Neural progenitor cell (in vitro differentiated cells): ENCODE results near the genes PDPK1, SRRM2 and ZNF213.

- RAMPAGE, long total RNA: no peak
Observed at GRCh38 chr16:2473283-2474572, 1.2 kb upstream of the TBC1D24 start.

- RAMPAGE, long total RNA: no peak
Observed at GRCh38 chr16:2537299-2538350, at the start of gene PDPK1. Gene PDPK1, plus strand, starts transcription at chr16:2538021.

DNA sequence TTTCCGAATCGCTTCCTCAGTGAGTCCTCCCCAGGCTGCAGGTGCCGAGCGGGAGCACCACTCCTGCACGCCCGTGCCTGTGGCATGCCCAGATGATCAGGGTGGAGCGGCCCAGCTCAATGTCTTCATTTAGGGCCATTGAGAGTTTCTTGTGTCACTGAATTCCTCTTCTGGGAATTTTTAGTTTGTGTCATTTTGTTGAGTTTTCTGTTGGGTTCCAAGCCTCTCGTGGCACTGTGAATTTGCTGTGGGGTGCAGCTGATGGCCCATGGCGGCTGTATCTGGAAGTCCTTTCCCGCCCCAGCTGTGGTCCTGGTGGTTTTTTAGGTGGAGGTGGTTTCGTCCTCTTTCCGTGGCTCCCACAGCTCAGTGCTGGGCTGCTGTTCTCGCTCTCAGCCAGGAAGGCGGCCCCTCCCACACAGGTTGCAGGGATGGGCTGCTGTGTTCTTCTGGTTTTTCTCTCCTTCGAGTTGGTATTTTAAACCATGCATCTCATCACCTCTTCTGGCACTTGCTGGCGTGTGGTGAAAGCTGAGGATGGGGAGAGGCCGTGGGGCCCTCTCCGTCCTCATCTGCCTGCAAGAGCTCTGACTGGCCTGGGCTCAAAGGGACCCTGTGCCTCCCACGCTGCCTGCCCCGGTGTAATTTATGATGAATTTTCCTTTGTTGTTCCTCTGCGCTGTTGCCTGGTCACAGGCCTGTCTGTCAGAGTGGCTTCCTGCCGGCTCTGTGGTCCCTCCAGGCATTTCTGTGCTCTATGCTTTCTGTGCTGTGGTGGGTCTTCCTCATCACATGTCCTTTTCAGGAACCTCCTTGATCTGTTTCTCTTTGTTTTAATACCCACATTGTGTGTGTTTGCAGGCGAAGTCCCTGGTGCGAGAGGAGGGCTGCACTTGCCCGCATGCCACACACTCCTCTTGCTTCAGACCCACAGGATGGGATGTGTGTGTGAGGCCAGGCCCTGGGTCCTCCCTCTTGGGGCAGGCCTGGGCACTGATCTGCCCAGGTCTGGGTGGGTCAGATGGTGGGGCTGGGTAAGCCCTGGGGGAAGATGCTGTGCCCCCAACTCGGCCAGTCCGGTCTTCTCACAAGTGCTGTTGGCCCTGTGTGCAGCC, 55.6 kb downstream of the PDPK1 start:
- RAMPAGE, long total RNA: no peak

- RAMPAGE, long total RNA: no peak
Observed at GRCh38 chr16:2663658-2663959, 18.7 kb upstream of the KCTD5 start.

GRCh38 chr16:2674492-2674981, 7.8 kb upstream of the KCTD5 start:
- RAMPAGE, long total RNA: no peak

DNA sequence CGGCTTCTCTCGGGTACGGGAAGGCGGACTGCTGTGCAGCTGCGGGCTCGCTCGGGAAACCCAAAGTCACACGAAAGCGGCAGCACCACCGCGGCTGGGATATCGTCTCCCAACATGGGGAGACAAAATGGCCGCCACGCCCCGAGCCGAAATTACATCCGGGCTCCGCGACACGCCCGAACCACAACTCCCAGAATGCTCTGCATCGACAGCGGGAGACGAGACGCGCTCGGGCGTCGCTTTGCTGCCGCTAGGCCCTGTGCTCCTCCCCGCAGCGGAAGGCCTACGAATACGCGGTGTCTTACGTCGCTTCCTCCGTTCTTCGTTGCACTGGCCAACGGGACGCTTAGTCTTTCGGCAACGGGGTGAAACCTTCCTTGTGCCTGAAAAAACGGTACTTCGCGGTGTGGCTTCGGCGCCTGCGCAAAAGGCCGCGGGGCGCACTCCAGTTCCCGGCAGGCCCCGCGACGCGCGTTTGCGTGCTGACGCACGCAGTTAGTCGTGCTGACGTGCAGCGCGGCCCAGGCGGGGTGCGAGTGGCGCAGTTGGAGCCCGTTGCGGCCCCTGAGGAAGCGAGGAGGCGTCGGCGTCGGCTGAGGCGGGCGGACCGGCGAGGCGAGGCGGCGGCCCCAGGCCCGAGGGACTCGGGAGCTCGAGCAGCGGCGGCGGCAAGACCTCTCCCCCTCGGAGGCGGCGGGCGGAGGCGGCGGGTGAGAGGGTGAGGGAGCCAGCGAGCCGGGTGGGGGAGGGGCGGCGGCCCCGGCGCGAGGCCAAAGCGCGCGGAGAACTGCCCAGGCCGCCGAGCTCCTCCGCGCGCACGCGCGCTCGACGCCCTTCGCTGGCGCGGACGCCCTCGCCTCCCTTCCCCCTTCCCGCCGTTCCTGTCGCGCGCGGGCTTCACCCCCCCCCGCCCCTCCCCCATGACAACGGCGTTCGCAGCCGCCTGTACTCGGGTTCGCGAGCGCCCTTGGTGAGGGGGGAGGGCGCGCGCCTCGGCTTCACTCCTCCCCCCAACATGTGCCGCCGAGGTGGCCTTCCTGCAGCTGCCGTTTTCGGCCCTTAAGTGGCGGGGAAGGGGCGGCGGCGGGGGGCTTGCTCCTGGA, at the start of gene SRRM2:
TSS of gene SRRM2 (plus strand) at position 502 of the 1,103 bp plus-strand sequence.
- RAMPAGE, long total RNA: no peak

DNA sequence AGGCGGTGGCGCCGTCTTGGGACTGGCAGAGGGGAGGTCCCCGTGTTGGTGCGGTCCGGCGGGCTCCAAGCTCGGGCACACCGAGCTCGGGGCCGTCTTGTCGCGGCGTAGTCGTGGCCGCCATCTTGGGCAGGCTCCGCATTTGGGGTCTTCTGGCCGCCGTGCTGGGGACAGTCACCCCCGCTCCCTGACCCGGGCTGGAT, 278 bp upstream of the ELOB start:
- RAMPAGE, long total RNA: no peak

DNA sequence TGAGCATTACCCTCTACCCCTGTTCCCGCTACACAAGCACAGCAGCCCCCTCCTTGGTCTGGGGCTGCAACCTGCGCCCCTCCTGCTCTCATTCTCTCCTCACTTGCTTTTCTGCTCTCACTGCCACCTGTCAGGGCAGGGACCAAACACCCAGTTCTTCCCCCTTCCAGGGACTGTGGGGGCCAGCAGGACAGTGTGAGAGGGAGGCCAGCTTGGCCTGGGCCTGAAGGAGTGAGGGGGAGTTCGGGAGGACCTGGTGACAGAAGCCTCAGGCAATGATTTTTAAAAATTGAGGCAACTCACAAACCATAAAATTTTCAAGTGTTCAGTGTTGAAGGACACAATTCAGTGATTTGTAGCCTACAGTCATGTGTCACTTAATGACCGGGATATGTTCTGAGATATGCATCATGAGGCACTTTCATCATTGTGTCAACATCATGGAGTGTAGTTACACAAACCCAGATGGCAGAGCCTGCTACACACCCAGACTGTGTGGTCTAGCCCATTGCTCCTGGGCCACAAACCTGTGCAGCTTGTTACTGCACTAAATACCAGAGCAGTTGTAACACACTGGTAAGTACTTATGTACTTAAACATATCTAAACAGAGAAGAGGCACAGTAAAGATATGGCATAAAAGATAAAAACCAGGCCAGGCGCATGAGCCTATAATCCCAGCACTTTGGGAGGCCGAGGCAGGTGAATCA, 1.5 kb downstream of the PRSS41 start:
- RAMPAGE, long total RNA: no peak

DNA sequence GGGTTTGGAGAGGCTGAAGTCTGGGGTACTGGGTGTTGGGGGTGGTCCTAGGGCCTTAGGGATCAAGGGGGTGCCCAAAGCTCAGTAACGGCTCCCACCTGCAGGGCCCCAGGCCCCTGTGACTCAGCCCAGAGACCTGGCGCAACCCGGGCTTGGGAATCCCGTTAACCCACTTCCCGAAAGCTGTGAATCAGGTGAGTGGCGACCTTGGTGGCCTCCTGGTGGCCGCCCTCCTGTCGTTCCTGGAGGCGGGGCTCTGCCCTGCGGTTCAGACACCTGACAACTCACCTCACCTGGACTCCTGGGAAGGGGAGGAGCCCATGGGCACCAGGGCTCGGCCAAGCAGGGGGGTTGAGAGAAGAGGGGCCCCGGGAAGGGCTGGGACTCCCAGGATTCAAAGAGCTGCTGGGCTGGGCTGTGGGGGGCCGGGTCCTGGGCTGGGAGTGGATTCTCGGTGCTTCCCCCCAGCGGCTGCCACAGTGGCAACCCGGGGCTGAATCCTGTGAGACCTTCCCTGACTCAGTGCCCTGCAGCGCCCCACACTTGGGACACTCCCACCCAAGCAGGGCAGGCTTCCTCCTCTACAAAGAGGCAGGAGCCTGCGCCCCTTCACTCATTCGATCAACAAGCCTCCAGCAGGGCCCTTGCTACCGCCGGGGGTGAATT, 628 bp upstream of the PRSS22 start:
- RAMPAGE, long total RNA: no peak

GRCh38 chr16:2891164-2891487, 8.1 kb downstream of the FLYWCH2 start:
- RAMPAGE, long total RNA: no peak

DNA sequence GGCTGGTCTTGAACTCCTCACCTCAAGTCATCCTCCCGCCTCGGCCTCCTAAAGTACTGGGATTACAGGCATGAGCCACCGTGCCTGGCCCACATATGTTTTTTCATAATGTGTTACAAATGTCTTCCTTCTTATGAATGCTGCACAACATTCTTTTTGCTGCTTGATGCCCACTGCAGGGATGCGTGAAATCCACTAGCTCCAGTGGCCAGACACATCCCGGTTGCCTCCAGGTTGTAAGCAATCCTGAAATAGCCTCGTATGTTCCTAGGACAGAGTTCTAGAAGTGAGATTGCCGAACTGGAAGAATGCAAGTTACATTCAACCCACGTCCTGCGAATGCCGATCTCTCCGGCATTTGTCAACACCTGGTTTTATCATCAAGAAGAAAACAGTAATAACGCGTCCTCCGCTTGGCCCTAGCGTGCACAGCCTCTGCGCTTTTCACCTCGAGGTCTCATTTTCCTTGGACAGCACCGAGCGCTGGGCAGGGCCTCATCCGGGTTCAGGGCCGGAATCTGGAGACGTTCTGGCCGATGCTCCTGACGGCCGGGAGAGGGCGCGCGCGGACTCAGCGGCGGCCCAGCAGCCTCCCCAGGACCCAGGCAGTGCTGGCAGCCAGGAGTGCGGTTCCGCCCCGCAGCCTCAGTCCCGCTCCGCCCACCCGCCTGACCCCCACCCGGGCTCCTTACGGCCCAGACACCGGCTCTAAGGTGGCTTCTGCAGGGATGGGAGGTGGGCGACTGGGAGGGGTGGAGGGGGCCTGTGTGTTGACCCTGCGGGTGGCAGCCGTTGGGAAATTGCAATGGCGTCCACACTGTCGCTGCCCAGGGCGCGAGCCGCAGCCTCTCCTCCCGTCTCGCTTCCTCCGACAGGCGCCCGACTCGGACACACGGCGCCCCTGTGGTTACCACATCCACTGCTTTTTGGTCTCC, 7.7 kb upstream of the FLYWCH1 start:
- RAMPAGE, long total RNA: no peak

GRCh38 chr16:2968256-2968755, 842 bp upstream of the PAQR4 start:
- RAMPAGE, long total RNA: no peak

- RAMPAGE, long total RNA: no peak
Observed at GRCh38 chr16:2970702-2971643, 1.8 kb downstream of the PAQR4 start.

DNA sequence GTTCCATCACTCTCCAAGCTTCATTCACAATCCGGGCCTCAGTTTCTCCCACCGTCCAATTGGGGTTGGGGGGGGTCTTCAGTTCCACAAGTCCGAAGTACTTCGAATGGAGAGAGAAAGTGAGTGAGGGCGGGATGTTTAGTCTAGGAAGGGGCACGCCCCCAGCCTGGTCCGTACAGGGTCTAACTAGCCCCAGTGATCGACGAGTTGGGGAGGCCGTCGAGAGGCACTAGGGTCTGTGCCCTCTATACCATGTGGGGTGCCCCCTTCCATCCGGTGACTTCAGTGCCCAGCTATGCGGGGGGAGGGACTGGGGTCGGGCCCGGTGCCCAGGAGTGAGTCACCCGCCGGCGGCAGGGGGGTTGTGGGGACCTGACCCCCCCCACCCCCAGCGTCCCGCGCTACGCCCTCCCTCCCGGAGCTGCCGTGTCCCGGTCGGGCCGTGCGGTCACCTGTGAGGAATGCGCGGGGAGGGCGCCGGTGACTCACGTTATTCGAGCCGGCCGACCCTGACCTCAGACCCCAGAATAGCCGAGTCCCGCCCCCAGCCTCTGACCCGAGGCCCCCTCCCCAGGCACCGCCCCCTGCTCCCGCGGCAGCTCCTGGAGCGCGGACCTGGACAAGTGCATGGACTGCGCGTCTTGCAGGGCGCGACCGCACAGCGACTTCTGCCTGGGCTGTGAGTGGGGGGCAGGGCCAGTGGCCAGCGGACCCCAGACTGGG, 634 bp downstream of the TNFRSF12A start:
- RAMPAGE, long total RNA: no peak

GRCh38 chr16:3051374-3051947, 5.1 kb downstream of the MMP25 start:
- RAMPAGE, long total RNA: no peak

DNA sequence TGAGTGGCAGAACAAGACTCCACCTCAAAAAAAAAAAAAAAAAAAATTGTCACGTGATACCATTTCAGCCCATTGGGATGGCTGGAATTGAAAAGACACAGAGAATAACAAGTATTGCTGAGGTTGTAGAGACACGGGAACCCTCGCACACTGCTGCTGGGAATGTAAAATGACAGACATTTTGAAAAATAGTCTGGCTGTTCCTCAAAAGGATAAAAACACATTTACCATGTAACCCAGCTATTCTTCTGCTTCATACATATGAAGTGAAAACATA, 2.8 kb upstream of the IL32 start:
- RAMPAGE, long total RNA: no peak

GRCh38 chr16:3063804-3064580, 1.4 kb upstream of the IL32 start:
- RAMPAGE, long total RNA: no peak

DNA sequence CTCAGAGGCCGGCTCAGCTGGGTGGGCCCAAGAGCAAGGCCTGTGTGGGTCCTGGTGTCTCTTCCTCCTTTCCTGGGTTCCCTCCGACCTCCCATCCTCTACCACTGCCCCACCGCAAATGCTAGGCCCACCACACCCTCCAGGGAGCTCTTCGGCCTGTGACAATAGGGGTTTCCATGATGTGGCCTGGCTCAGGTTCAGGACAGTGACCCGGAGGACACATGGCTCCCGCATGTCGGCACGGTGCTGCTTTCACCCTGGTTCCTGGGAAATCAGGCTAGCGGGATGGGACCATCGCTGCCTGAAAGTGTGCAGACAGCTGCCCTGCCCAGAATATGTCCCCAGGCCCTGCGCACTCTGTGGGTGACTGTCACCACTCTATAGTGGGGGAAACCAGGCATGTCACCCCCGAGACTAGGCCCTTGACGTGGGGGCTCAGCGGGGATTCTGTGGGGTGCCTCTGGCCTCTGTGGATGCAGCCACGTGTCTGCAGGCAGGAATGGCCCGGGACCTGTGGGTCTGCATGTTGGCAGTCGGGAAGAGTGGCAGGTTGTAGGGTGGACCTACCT, 777 bp downstream of the IL32 start:
- RAMPAGE, long total RNA: no peak

- RAMPAGE, long total RNA: no peak
Observed at GRCh38 chr16:3134953-3135582, at the start of gene ZNF213. Gene ZNF213, plus strand, starts transcription at chr16:3135029.

DNA sequence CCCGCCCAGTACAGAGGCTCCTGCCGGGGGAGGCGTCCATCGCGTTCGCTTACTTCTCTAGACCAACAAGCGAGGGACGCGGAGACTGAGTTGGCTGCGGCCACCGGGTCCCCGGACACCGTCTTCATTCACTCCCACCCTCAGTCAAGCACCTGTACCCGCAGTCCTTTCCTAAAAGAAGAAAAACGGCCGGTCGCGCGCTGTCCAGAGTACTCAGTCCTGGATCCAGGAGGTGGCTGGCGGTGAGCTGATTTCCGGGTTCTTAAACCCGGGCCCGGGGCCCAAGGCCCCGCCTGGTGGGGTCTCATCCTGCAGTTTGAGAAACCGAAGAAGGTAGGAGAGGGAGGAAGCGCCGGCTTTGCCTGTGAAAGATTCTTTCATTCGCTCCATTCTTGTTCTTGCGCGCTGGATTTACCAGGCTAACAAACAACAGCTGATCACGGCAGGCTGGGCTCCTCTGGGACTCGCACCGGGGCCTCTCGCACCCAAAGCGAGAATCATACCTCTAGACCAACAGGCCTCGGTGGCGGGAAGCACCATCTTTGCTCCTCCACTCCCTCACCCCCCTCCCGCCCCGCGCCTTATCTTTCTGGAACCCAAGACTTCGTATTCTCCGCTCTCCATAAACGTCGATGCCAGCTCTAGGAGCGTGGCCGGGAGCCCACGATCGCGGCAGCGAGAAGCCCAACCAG, 35.8 kb downstream of the ZNF213 start:
- RAMPAGE, long total RNA: no peak